Endothelial cell (in vitro differentiated cells): ENCODE data around the genes SSR3, MLF1 and MFSD1.

DNA sequence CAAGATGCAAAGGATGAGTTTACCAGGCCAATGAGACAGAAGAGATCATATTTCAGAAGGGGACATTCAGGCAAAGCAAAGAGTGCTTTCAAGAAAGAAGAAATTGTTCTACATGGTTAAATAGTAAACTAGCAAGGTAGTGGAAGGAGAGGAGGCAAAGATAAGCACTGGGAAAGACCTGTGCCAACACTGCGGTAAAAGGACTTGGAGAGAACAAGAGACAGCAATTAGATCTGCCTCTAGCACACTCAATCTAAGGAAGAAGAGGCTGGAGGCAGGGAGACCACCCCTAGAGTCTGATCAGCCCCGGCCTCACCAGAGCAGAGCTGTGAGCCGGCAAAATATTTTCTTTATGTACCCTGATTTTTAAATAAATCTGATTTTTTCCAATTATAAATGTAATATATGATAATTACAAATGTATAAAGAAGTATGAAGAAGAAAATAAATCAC, 79.5 kb downstream of the PLCH1 start:
- PRO-cap = no peak

DNA sequence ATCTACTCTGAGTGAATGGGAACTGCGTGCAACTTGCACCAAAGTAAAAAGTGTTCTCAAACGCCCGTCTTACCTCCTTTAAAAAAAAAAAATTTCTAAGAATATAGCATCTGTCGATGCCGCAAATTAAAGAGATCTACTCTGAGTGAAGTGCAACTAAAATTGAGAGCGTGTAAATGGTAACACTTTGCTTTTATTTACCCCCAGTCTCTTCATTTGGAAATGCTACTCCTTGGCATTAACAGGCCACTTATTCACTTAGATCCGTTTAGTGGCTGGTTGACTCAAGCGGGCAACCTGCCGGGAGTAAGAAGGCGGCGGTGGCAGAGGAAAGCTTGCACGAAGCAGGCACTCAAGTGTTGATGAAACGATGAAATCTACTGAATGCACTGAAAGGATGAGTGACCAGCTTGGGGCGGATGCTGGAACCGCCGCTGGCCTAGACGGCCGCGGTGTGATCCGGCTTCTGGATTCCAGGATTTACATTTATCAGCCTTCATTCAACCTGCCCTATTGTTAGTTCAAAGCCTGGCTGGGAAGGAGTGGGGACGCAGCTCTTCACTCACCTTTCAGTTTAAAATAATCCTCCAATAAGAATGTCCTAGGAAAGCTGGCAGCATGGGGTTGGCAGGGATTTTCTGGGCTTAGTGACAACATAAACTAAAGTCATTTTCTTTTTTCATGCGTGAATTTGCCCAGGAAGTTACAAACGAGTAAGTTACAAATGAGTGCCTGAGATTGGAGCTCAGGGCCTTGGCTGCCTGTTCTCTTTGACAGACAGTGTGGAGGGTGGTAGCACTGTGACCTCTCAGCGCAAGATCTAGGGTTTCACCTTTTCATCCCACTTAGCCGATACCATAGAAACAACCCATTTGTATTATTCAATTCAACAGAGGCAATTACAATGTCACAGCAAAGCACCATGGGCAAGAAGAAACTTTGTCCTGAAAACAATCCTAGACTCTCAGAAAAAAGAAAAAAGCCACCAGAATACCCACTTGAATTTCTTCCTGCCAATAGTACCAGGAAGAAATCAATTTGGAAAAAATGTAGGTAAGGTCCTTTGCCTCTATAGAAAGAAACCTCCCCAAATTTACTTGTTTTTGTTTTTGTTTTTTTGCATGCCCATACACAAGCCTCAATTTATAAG, 1.1 kb upstream of the PLCH1 start:
- PRO-cap = unidirectional peak, plus-strand start at position 519 of the sequence; bidirectional peak, plus-strand start at position 764 of the sequence, minus-strand start at position 775 of the sequence

- PRO-cap = no peak
These were observed 78.3 kb upstream of the KCNAB1 start for GRCh38 chr3:156042035-156042431.

GRCh38 chr3:156148881-156149415, 28.6 kb downstream of the KCNAB1 start:
- PRO-cap = no peak

DNA sequence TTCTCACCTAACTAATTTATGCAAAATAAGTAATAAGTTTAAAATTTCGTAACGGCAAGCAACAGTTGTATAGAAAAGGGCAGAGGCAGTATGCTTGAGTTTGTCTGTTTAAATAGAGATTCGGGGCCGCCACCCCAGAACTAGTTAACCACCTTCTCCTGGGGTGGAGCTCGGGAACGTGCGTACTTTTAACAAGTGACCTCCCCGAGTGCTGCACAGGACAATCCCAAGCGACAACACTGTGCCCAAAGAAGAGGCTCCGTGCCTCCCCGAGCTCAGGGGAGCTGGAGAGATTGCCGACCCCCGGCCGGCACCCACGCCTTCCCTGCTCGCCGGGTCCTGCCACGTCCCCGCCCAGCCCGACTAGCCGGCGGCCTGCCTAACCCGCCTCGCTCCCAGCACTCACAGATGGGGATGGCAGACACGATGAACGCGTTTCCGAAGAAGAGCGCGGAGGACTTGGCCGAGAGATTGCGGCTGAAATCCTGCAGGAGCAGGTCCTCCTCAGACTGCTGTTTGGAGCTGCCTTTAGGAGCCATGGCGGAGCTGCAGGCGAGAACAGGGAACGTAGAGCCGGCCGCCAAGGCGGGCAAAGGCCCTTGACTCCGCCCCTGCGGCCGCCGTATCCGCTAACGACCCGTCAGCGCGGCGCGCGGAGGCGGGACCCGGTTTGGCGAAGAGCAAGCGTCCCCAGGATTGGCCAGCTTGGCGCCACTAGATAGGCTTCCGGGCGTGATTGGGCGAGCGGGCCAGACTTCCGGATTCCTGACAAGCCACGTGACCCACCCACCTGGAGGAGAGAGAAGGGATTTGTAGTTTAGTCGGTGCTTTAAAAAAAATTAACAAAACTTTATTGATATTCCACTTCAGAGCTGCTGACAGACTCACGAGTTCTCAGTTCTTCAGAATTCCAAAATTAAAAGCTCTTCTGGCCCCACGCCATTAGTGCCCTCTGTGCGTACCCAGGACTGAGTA, at the start of gene SSR3:
Gene SSR3, minus strand, starts transcription at position 567 of the 975 bp plus-strand sequence.
- PRO-cap = unidirectional peak, plus-strand start at position 185 of the sequence; bidirectional peak, plus-strand start at position 401 of the sequence, minus-strand start at position 341 of the sequence; bidirectional peak, plus-strand start at position 878 of the sequence, minus-strand start at position 567 of the sequence

DNA sequence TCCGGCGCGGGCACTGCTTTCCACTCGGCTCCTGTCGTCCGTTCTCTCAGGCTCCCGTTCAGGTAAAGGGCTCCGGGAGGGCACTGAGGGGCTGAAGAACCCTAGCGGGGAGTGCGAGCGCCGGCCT, 208 bp downstream of the TIPARP start:
- PRO-cap = no peak

GRCh38 chr3:156674862-156675865, 774 bp downstream of the TIPARP start:
- PRO-cap = bidirectional peak, plus-strand start at chr3:156675660, minus-strand start at chr3:156675355

GRCh38 chr3:156751230-156751879, 74.8 kb upstream of the LEKR1 start:
- PRO-cap = no peak

DNA sequence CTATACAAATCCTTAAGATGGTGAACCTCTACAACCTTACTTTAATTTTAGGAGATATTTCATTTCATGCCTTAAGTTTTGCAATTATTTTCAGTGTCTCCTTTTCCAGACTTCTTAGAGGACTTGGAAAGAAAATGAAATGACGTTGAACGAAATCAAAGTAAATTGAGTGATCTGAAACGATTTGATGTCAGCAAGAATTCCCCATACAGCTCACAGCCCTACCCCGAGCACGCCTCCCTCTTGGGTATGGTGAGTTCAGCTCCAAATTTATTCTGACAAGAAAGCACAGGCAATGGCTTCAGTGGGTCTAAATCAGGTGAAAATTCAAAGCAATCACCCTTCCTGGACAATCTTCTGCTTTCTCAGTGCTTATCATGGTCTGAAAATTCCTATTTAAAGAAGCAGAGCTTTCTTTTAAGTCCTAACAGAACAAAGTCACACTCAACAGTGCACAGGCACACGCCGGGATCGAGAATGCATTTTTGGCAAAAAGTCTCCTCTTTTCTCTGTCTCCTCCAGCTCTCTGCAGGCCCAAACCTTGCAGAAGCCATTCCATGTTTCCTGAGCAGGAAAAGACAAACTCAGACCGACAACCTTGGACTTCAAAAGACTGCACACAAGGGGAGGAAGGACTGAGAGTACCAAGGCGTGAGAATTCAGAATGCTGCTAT, 72.0 kb downstream of the CCNL1 start:
- PRO-cap = bidirectional peak, plus-strand start at position 618 of the sequence, minus-strand start at position 528 of the sequence

DNA sequence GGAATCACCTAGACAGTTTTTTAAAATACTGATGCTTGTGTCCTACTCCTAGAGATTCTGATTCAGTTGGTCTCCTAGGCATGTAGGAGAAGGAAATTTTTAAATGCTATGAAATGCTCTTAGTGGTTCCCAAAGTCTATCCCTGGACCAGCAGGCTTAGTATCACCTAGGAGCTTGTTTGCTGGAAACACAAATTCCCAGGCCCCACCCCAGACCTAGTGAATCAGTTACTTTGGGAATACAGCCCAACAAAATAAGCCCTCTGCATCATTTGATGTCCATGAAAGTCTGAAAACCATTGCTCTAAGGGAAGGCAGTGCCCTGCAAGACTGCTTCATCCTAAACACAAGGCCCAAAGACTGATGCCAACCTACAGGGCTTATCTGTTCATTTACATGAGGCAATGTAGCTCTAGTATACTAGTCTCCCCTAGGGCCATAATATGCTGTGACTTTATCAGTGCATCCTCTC, 36.3 kb downstream of the CCNL1 start:
- PRO-cap = no peak

DNA sequence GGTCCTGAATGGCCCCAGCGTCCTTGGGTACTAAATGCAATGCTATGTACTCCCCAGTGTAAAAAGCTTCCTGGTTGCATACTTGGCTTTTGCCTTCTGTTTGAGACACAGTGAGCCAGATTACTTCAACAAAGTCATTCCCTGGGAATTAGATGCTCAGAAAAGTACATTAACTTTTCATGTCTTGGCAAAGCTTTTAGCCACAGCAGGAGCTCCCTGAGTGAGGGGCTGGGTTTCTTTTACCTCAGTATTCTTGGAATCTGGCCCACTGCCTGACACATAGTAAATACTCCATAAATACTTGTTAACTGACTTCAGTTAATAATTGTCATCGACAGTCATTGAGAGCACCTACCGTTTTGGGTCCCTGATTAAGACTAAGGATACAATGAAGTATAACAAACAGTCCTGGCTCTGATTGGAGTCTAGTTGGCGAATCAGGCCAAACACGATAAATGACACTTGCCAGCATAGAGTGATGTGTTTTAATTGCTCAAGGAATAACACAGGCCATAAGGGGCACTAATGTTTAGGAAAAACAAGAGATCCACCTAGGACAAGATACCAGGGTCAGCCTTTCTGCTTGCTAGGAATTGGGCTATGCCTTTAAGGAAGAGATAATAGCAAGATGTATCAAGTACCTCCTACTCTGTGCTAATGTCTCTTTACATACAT, 23.8 kb downstream of the CCNL1 start:
- PRO-cap = no peak

- PRO-cap = unidirectional peak, minus-strand start at chr3:157157940
These were observed 2.2 kb downstream of the CCNL1 start for GRCh38 chr3:157157264-157158706.

GRCh38 chr3:157160652-157161375, 867 bp upstream of the CCNL1 start:
- PRO-cap = bidirectional peak, plus-strand start at chr3:157160735, minus-strand start at chr3:157160766; bidirectional peak, plus-strand start at chr3:157161063, minus-strand start at chr3:157160825

- PRO-cap = no peak
These were observed 11.8 kb downstream of the SHOX2 start for GRCh38 chr3:158094285-158094943.

DNA sequence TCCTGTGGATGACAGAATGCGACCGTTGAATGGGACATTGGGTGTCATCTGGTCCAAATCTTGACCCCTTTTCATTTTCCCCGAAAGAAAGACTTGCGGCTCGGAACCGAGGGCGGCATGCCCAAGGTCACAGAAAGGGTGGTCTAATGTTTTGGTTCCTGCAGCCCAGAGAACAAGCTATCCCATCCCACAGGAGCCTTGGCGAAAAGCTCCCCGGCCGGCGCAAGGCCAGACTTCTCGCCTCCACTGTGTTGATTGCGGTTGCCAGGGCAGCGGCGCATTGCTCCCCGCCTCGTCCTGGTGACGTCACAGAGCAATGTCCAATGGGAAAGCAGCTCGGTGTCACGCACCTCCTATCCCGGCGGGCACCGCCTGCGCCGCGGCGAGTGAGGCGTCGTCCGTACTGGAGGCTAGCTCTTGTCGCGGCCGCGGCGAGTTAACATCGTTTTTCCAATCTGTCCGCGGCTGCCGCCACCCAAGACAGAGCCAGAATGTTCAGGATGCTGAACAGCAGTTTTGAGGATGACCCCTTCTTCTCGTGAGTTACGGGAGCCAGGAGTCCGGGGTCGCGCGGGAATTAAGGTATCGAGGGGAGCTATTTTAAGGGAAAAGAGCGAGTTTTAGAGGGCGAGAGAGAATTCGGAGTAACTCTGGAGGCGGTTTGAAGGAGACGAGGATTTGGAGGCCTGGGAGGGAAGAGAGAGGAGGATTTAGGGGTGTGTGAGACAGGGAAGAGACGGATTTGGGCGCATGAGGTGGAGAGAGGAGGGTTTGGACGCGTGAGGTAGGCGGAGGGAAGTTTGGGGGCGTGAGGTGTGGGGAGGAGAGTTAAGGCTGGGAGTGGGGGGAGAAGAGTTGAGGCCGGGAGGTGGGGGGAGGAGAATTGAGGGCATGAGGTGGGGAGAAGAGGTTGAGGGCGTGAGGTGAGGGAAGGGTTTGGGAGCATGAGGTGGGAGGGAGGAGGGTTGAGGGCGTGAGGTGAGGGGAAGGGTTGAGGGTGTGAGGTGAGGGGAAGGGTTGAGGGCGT, at the start of gene MLF1:
Gene MLF1, plus strand, starts transcription at position 385 of the 1,027 bp plus-strand sequence.
- PRO-cap = bidirectional peak, plus-strand start at position 413 of the sequence, minus-strand start at position 257 of the sequence

GRCh38 chr3:158585299-158585609, 14.3 kb downstream of the MLF1 start:
- PRO-cap = no peak

DNA sequence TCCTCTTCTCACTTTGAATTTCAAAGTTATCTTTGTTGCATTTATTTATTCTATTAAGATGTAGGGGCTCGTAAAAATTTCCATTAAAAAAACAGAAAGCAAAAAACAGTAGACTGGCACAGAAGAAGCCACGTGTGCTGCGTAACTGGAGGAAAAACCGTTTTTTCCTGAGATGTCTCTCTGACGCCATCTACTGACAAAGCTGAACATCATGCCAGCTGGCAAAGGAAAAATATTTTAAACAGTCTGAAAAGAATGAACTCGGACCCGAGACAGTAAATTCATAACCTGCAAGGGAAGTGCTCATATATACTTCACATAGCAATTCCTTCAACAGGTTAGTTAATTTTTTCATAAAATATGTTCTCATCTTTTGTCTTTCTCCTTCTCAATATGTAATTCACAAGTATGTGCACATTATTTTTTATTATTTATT, 10.5 kb upstream of the MFSD1 start:
- PRO-cap = no peak

GRCh38 chr3:158801695-158802874, at the start of gene MFSD1:
Gene MFSD1 (plus strand): TSS chr3:158802054.
- PRO-cap = bidirectional peak, plus-strand start at chr3:158801745, minus-strand start at chr3:158801754; bidirectional peak, plus-strand start at chr3:158802137, minus-strand start at chr3:158802007

- PRO-cap = no peak
These were observed 418.8 kb upstream of the C3orf80 start for GRCh38 chr3:159806385-159806778.

- PRO-cap = no peak
These were observed 403.3 kb upstream of the C3orf80 start for GRCh38 chr3:159821728-159822494.